Non-pigmented ciliary epithelial cell (primary cell): ENCODE measurements around a stretch of chr1.

- RRBS = no CpG with 5 or more reads among the region's 3 CpGs
Measured at GRCh38 chr1:156075182-156075560, 7.1 kb downstream of the MEX3A start.

GRCh38 chr1:156151338-156151672, 2.1 kb upstream of the SEMA4A start:
- RRBS = no CpG with 5 or more reads among the region's 4 CpGs

DNA sequence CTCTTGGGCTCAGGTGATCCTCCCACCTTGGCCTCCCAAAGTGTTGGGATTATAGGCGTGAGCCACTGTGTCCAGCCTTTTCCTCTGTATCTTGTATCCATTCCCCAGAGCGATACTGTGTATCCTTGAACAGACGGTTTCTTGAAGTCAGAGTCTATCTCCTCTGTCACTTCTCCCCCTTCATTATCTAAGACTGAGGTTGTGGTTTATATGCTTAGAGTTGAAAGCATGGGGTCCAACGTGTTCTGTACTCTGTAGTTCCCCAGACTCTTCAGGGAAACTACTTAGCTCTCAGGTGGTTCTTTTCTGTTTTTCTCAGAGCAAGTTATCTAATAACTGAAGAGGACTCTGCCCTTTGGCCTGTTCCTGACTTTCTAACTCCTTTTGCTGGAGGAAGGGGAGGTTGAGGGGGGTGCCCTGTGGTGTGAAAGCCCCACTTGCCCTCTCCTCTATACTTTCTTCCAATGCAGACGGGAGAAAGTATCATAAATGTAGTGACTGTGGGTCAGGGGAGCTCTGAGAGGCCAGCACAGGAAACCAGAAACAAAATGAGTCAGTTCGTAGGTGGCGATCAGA, 4.9 kb downstream of the SLC25A44 start:
- RRBS = no CpG with 5 or more reads among the region's 7 CpGs

GRCh38 chr1:156476894-156477481, 23.6 kb downstream of the MEF2D start:
- RRBS = no CpG with 5 or more reads among the region's 7 CpGs

DNA sequence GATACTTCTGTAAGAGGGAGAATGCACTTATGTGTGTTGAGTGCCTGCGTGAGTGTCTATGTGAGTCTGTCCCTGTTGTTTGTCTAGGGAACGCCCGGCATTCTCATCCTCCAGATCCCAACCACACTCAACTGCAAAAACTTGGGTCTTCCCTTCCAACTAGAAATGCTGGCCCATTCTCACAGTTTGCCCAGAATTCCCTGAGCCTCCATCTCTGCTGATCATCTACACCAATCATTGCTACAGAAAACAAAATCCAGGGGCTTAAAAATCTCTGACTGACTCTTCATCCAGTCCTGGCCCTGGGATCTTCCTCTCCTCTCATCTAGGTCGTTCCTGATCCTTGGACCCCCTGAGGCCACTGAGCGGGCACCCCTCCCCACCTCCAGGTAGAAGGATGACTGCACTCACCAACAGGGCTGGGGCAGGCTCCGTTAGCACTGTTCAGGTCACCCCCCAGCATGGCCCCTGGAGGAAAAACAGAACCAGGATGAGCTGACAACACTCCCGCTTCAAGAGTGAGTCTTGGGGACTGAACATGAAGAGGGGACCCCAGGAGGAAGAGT, 21.6 kb downstream of the MEF2D start:
- RRBS = no CpG with 5 or more reads among the region's 7 CpGs

- RRBS = no CpG with 5 or more reads among the region's 17 CpGs
Measured at GRCh38 chr1:156490079-156491244, 10.1 kb downstream of the MEF2D start.

- RRBS = no CpG with 5 or more reads among the region's 19 CpGs
Measured at GRCh38 chr1:156510483-156511165, 10.0 kb upstream of the MEF2D start.

DNA sequence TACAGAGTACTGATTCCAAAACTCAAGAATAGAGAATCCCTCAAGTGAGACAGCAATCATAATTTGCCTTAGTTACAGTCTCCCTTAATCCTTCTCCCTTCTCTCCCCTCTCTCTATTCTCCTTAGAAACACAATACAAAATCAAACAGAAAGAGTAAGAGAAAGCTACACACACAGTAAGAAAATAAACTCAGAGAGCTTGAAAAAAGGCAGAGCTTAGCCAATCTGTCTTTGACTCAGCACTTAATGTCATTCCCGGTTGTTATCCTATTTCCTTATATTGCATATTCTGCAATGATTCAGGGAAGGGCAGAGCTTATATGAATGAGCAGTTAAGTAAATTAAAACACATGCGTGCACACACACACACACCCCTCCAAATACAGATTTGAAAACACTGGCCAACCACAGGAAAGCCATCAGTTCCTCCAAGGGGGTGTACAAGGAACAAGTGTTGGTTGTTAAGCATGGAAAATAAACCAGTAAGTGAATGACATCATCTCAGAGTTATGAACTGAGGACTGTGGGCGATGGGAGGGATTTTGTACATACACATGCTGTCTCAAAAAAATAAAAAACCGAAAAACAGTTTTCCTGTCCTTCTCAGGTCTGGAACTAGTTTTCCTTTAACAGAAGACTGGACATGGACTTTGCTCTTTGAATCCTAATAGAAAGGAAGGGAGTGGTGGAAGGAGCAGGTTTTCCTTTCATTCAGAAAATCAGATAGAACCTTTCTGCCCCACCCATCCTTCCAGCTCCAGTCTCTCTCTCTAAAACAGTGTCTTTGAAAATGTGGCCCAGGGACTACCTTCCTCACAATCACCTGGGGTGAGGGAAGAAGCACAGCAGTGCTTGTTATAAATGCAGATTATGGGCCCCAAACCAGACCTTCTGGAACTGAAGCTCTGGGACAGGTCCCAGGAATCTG, 992 bp downstream of the IQGAP3 start:
- RRBS = no CpG with 5 or more reads among the region's 4 CpGs

- RRBS = 1% methylated on average over 14 of the region's 43 CpGs
Measured at GRCh38 chr1:156601349-156602249, 10.0 kb downstream of the NAXE start.

- RRBS = no CpG with 5 or more reads among the region's 7 CpGs
Measured at GRCh38 chr1:156673217-156673642, 4.0 kb downstream of the NES start.

DNA sequence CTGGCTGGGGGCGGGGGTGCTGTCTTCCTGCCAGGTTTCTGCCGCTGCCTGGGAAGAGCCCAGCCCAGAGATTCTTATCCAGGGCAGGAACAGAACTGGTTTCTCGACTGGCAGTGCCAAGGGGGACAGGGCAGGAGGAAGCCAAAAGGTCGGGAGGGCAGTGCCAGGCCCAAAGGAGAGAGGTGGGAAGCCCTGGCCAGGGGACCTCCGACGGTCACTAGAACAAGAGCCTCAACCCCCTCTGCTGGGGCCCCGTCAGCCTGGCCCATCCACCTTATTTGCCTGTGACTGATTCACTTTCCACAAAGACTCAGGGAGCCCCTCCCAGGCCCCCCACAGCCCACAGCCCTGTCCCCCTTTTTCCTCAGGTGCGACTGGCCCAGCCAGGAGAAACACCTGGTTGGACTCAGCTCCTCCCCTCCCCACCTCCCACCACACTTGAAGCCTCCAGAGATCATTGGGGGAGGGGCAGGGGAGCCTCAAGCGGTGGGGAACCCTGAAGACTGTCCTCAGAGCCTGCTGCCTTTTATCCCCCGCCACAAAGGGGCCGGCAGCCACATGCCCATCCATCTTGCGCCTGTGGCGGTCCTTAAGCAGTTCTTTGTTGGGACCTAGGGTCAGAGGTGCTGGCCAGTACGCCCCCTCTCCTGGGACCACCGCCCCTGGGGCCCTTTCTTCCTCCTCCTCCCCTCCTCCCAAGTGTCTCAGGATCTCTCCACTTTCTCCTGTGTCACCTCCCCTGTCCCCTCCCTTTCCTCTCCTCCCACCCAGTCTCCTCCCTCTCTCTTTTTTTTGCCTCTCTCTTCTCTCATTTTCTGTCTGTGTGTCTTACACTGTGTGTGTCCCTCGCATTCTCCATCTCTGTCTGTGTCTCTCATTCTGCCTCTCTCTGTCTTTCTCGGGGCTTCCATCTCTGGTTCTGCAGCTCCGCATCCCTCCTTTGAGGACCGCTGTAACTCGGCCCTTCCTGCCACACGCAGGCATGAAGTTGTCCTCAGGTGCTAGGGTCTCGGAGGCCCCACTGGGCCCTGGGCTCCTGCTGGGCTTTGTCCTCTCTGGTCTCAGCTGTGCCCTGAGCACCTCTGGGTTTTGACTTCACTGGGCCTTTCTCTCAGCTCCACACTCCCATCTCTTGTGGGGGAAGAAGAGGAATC, 12.3 kb downstream of the CRABP2 start:
- RRBS = no CpG with 5 or more reads among the region's 22 CpGs

DNA sequence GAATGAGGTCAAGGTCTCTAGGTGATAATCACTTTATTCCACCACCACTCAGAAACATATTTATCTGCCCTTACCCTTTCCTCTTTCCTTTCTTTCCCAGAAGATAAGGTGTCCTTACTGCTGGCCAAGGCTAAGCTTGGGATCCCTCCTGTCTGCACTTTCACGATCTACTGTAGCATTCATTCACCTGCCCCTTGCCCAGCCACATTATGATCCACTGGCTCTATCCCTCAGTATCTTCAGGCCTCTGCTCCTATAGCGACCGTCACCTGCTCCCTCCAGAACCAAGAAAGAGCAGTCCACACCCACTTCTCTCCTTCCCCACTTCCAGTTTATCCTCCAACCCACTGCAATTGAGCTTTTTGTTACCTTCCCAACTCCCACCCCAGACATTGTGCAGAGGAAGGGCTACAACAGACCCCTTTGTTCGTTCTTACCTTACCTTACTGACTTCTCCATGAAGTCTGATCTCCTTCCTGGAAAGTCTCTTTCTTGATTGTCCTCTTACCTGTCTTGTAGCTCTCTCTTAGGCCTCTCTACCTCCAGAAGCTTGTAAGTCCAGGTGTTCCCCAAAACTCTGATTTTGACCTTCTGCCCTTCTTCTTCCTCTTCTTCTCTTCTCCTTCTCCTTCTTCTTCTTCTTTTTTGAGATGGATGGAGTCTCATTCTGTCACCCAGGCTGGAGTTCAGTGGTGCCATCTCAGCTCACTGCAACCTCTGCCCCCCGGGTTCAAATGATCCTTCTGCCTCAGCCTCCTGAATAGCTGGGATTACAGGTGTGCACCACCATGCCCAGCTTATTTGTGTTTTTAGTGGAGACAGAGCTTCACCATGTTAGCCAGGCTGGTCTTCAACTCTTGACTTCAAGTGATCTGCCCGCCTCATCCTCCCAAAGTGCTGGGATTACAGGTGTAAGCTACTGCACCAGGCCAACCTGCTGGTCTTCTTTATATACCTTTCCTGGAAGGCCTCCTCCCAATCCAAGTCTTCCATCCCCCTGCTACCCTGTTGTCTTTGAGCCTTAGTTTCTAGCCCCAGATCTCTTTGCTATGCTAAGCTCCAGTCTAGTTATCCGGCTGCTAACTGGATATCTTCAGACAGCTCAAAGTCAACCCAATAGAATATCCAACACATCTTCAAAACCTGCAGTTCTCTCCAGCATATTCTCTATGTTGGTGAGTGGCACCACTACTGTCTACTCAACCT, 10.3 kb upstream of the CRABP2 start:
- RRBS = no CpG with 5 or more reads among the region's 7 CpGs

- RRBS = no CpG with 5 or more reads among the region's 11 CpGs
Measured at GRCh38 chr1:156732695-156733590, 4.4 kb upstream of the ISG20L2 start.

- RRBS = 89% methylated on average over 3 of the region's 7 CpGs
Measured at GRCh38 chr1:156743529-156743983, 2.7 kb upstream of the MRPL24 start.

DNA sequence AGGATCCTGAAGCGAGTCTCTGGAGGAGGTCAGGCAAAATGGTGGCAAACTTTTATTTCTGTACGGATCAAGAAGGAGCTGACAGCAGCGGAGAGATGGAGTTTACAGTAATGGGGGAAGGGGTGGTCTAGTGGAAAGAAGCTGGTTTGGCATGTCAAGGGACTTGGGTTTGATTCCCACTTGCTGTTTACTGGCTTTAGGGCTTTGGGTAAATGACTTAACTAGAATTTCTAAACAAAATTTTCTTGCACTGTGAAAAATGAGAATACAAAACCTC, 3.7 kb upstream of the HDGF start:
- RRBS = no CpG with 5 or more reads among the region's 3 CpGs

- RRBS = no CpG with 5 or more reads among the region's 3 CpGs
Measured at GRCh38 chr1:156807365-156808125, 9.1 kb downstream of the SH2D2A start.

GRCh38 chr1:156815787-156816583, 663 bp downstream of the SH2D2A start:
- RRBS = no CpG with 5 or more reads among the region's 15 CpGs

GRCh38 chr1:156848659-156849100, 10.2 kb downstream of the INSRR start:
- RRBS = no CpG with 5 or more reads among the region's 30 CpGs

DNA sequence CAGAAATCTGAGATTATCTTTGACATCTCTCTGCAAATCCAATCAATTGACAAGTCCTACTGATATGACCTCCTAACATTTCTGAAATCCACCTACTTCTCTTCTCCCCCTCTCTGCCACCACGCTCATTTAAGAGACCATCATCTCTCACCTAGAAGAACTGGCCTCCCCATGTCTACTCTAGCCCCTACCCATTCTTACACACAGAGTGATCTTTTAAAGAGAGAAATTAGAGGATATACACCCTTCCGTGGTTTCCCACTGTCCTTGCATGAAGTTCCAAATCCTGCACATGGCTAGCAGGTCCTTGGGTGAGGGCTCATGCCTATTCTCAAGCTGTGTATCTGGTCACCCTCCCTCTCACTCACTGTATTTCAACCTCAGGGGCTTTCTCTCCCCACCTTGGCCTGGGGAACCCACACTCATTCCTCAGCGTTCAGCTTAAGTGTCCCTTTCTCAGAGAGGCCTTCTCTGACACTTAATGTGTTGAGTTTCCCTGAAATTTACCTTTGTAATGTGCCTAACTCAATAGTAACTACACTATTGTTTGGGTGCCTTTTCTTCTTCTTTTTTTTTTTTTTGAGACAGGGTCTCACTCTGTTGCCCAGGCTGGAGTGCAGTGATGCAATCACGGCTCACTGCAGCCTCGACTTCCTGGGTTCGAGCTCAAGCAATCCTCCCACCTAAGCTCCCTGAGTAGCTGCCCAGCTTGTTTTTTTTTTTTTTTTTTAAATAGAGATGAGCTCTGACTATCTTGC, 50.4 kb downstream of the ARHGEF11 start:
- RRBS = no CpG with 5 or more reads among the region's 6 CpGs

DNA sequence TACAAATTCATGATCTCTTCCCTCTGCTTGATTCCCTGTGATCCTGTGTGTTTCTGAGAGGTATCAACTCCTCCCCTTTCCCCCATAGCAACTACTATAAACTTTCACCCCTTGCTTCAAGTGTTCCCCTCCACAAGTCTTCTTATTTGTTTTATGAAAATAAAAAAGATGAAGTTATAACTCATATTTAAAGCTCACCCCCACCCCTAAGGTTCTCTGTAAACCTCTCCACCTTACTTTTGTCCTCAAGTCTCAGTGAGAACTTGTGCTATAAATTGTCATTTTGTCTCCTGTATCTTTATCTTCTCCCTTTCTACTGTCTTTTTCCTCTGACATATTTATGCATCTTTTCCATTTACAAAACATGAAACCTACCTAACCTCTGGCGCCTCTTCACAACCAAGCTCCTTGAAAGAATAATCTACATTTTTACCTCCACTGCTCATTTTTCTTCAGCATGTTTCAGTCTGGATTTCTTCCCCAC, 25.8 kb upstream of the ARHGEF11 start:
- RRBS = no CpG with 5 or more reads among the region's 1 CpG